Hair follicular keratinocyte (primary cell): ENCODE results near the gene F11.

GRCh38 chr4:186250170-186250670 is 15.8 kb upstream of the F11 start:
- RAMPAGE, long total RNA = no peak

GRCh38 chr4:186258095-186258738 is 7.8 kb upstream of the F11 start:
- RAMPAGE, long total RNA = no peak

DNA sequence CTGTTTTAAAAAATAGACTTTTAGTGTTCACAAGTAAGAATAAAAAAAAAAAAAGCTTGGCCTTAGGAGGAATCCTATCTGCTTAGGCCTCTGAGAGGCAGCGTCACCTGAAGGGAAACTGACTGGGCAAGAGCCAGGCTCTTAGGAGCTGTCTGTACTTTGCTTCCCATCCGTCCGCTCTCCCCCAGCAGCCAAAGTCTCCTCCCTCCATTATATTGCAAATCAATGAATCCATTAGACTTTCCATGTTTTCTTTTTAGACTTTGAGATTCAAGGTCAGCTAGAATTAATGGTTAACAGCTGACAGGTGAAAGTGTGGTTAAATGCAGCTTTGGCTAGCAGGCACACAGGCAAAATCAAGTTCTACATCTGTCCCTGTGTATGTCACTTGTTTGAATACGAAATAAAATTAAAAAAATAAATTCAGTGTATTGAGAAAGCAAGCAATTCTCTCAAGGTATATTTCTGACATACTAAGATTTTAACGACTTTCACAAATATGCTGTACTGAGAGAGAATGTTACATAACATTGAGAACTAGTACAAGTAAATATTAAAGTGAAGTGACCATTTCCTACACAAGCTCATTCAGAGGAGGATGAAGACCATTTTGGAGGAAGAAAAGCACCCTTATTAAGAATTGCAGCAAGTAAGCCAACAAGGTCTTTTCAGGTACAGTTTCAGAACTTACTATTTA is at the start of gene F11:
Gene F11 (plus strand): TSS at position 566 of the 697 bp plus-strand sequence.
- RAMPAGE, long total RNA = no peak

GRCh38 chr4:186593129-186593342 is 37.7 kb upstream of the MTNR1A start:
- RAMPAGE, long total RNA = no peak

DNA sequence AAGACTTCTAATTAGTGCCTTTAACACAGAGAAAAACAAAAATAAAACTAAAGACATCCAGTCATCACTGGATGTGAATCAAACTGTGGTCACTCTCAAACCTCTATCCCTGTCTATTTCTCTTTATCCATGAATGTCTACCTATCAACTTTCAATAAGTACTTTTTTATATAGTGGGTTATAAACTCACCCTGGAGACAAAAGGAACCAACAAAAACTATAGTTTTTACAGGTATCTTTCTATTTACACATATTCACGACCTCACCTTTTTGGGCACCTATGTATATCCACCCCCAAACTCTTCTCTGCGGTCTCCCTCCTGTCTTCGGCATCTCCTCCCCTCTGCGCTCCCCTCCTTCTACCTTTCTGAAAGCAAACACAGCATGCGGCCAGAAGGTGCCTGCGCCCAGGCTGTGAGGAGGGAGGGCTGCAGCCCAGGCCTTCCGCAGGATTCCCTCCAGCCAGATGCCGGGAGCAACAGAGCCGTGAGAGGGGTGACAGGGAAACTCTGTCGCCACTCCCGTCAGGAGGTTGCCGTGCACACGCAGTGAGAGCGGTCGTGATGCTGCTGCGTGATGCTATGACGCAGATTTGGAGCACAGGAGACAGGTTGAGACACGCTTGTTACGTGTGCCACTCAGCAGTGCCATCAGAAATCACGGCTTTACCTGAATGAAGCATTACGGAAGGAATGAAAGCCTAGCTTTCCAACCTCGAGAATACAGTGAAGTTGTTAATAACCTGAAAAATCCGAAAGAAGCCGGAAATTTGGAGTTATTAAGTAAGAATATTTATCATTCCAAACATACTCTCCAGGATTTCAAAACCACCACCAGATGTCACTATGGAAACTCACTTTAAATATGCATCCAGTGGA is 54.6 kb downstream of the FAT1 start:
- RAMPAGE, long total RNA = no peak

GRCh38 chr4:186684559-186685388 is 38.9 kb downstream of the FAT1 start:
- RAMPAGE, long total RNA = no peak

DNA sequence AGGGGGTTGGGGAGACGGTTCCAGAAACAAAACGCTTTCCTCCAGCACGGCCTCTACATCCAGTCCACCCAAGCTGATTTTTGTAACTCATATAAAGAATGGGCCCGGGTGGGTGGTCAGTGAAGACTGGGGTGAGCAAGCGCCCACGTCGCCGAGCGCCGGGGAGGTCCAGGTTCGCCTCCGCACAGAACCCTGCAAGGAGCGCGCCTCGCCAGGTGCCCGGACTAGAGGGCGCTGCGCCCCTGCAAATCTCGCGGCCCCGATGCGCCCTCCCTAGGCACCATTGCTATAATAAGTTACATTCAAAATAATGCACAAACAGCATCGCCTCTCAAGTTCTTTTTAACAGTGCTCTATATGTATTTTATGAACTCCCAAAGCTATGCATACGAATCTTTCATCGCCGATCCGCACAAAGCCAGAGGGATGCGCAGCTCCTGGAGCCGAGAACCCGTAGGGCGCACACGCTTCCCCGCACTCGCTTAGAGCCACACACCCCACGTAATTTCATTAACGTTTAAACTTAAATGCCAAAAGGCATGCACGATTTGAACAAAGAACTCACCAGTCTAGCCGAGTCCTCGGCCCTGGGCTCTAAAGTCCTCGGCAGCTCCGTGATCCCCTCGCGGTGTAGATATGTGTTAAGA is 2.3 kb upstream of the FAT1 start:
- RAMPAGE, long total RNA = no peak

GRCh38 chr4:186735941-186736289 is 12.3 kb upstream of the FAT1 start:
- RAMPAGE, long total RNA = no peak

GRCh38 chr4:186829631-186830288 is 106.1 kb upstream of the FAT1 start:
- RAMPAGE, long total RNA = no peak

GRCh38 chr4:186845076-186845920 is 121.6 kb upstream of the FAT1 start:
- RAMPAGE, long total RNA = no peak

- RAMPAGE, long total RNA = no peak
These were observed 180.5 kb upstream of the FAT1 start for GRCh38 chr4:186903981-186904709.

DNA sequence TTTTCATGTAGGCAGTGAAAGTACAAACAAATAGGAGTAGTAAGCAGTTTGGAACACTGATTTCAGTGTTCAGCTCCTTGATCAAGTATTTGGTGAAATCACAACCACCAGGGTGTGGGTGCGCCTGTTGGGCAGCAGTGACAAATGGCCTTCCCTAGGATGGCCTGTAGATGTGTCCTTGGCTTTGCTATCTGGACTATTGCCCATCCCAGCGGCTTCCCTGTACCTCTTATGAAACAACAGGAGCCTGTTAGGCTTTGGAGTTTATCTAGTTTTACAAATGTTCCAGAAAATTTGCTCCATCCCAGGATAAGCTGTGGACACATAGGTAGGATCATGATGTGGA is 216.8 kb upstream of the FAT1 start:
- RAMPAGE, long total RNA = no peak

- RAMPAGE, long total RNA = no peak
These were observed 817.5 kb downstream of the TRIML1 start for GRCh38 chr4:188956770-188957133.

- RAMPAGE, long total RNA = no peak
These were observed 865.2 kb downstream of the TRIML1 start for GRCh38 chr4:189004516-189004756.

- RAMPAGE, long total RNA = no peak
These were observed 5.9 kb downstream of the FRG2 start for GRCh38 chr4:190021022-190021677.